Mammary epithelial cell (primary cell): ENCODE measurements around a stretch of chr11.

- CAGE, long polyA plus RNA: no peak
- RRBS: no CpG with 5 or more reads among the region's 8 CpGs
These were observed 3.4 kb upstream of the IRAG1 start for GRCh38 chr11:10696724-10697490.

- CAGE, long polyA plus RNA: no peak
- RRBS: no CpG with 5 or more reads among the region's 6 CpGs
These were observed 10.5 kb downstream of the EIF4G2 start for GRCh38 chr11:10797966-10798851.

- CAGE, long polyA plus RNA: no peak
- RRBS: 1% methylated on average over 16 of the region's 52 CpGs
These were observed 1.1 kb downstream of the EIF4G2 start for GRCh38 chr11:10807374-10808335.

DNA sequence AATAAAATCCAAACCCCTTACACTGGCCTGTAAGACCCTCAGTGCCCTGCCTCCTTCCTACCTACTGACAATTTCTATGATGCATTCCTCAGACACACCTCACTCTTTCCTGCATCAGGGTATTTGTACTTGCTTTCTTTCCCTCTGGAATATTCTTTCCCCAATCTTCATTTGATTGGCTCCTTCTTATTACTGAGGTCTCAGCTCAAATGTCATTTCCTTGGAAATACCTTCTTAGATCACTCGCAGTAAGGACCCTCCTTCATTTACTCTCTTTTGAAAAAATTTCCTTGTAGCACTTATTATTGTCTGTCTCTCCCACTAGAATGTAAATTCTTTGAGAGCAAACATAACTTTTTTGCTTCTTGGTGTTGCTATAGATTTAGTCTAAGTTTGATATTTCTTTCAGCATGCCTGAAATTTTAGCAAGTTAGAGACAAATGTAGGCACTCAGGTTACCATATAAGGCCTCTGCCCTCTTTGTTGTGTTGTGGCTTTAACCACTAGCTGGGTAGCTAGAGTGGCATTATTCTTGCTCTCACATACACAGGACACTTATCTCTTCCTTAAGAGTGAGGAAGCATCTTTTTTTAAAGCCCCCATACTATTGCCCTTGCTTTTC is 11.4 kb downstream of the ZBED5 start:
- CAGE, long polyA plus RNA: no peak
- RRBS: no CpG with 5 or more reads among the region's 1 CpG

DNA sequence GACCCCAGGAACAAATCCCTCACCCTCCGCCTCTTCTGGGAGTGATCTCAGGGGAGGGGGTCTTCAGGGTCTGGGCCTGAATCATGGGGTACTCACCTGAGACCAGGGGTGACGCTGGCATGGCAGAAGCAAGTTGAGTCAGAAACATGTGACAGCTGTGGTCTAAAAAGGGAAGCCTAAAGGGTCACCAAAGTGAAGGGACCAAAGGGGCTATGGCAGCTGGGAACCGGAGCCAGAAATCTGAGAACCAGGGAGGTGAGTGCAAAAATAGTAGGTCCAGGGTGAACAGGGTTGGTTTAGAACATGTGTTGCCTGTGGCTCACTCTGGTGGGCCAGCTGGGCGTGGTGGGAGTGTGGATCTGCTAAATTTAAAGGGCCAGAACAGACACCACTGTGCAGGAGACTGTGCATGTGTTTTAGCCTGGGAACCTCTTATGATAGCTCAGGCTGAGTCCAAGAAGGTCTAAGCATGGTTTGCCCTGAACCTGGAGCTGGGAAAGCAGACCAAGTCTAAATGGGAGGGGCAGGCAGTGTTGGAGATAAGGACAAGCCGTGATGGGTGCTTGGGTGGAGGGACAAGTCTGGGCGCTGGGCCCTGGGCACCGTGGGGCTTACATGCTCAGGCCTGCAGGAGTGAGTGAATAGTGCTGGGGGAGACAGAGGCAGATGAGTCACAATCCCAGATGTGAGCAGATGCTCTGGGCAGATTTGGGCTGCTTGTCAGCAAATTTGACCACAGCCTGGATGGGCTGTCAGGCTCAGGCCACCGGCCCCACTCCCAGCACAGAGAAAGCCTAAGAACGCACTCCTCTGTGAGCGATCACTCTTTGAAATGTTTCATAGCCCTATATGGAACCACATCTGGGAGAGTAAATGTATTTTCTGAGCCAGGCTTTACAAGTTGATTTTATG is 41.4 kb upstream of the ZBED5 start:
- CAGE, long polyA plus RNA: no peak
- RRBS: no CpG with 5 or more reads among the region's 10 CpGs

- CAGE, long polyA plus RNA: no peak
- RRBS: no CpG with 5 or more reads among the region's 8 CpGs
These were observed 205.0 kb downstream of the CSNK2A3 start for GRCh38 chr11:11147965-11148475.

GRCh38 chr11:11481420-11481939 is 128.4 kb upstream of the CSNK2A3 start:
- CAGE, long polyA plus RNA: no peak
- RRBS: no CpG with 5 or more reads among the region's 4 CpGs

DNA sequence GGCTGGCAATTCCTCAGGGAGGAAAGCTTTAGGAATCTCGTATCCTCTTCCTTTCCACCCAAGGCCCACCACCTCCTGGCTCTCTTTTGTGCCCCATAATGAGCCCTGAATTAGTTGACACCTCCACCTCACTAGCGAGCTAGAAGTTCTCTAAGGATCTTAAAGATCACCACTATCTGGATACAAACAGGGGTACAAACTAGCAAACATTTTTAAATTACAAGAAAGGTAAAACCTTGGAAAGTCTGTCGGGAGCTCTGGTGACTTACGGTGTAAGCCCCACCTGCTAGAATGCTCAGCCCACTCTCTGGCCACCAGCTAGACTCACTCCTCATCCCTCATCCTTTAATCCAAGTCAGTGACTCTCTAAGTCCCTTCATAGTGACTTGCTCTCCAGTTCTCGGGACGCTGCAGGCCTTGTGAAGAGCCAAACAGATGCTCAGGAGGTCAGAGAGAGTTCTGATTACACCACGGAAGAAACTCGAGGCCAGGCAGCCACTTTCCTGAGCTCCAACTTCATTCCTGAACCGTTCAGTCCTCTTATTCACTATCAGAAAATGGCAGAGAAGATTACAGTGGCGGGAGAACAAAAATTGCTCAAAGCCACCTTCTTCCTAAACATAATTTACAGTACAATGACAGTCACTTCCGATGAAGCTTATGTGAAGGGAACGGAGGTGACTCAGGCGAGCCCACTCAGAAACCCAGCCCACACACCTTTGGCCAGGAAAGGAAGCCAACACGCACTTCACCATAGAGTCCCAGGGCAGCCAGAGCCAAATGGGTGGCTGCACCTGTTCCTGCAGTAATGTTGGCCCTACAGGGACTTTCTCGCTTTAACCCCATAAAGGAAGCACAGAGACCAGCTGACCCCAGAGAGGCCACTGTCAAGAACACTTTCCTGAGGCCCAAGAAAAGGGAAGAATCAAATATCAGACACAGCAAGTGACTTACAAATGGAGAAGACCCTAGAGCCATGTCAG is 100.4 kb downstream of the GALNT18 start:
- CAGE, long polyA plus RNA: no peak
- RRBS: no CpG with 5 or more reads among the region's 15 CpGs

GRCh38 chr11:11569923-11570309 is 51.9 kb downstream of the GALNT18 start:
- CAGE, long polyA plus RNA: no peak
- RRBS: no CpG with 5 or more reads among the region's 9 CpGs

DNA sequence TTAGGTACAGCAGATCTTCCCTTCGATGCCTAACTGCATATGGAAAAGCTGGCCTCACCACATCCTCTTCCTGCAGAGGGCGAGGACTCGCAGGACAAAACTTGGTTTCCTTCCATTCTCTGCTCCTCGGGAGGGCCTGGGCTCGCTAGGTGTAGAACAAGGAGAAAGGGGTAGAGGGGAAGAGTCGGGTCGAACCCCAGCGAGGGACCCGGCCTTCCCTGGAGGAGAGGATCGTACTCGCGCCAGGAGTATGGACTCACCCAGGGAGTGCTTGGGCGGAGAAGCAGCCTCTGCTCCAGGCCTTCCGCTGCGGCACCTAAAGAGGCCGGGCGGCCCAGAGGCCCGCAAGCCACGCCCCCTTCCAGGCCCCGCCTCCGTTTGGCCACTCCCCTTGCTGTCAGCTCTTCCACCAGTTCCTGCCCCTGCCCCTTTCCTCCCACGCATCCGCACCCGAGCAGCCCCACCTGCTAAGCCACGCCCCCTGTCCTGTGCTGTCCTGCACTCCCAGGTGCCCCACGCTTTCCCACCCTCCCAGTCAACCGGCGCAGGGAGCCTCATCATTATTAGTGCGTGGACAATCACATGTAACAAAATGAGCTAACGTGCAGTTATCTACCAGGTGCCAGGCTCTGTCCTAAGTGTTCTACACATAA is 30.4 kb upstream of the USP47 start:
- CAGE, long polyA plus RNA: no peak
- RRBS: no CpG with 5 or more reads among the region's 30 CpGs

DNA sequence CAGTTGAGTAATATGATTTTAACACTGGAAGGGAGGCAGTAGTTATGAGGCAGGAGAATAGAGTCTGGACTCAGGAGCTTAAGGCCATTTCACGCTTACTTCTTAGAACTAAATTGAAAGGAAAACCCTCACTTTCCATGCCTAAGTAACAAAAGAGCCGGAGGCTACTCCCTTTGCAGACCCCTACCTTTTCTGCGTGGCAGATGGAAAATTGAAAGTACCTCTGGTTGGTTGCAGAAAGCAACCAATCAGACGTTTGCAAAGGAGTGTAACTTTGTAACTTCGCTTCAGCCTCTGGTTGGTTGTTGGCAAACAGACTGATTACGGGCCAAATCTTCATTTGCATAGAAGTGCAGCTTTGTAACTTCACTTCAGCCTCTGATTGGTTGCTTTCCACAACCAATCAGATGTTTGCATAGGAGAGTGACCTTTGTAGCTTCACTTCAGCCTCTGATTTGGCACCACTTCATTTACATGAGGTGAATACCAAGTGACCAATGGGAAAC is 15.8 kb downstream of the USP47 start:
- CAGE, long polyA plus RNA: no peak
- RRBS: no CpG with 5 or more reads among the region's 6 CpGs

DNA sequence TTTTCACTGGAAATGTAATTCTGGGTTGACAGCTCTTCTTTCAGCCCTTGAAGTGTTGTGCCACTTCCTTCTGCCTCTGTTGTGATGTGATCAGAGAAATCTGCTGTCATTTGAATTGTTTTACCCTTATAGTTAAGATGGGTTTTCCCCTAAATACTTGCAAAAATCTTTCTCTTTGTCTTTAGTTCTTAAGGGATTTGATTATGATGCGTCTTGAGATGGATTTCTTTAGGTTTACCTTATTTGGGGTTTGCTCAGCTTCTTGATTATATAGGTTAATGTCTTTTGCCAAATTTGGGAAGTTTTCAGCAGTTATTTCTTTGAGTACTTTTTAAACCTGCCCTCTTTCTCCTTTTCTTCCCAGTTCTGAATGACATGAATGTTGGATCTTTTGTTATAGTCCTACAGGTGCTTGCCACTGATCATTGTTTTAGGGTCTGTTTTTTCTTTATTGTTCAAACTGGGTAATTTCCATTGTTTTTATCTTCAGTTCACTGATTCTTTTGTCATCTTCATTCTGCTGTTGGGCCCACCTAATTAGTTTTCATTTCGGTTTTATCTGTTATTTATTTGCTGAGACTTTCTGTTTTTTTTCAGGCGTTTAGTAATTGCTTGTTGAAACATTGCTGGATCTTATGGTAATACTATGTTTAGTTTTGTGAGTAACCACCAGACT is 23.3 kb downstream of the USP47 start:
- CAGE, long polyA plus RNA: no peak
- RRBS: no CpG with 5 or more reads among the region's 3 CpGs

GRCh38 chr11:11911789-11912407 is 70.1 kb downstream of the USP47 start:
- CAGE, long polyA plus RNA: no peak
- RRBS: no CpG with 5 or more reads among the region's 5 CpGs

- CAGE, long polyA plus RNA: no peak
- RRBS: no CpG with 5 or more reads among the region's 5 CpGs
These were observed 16.4 kb downstream of the MICAL2 start for GRCh38 chr11:12126548-12127486.

DNA sequence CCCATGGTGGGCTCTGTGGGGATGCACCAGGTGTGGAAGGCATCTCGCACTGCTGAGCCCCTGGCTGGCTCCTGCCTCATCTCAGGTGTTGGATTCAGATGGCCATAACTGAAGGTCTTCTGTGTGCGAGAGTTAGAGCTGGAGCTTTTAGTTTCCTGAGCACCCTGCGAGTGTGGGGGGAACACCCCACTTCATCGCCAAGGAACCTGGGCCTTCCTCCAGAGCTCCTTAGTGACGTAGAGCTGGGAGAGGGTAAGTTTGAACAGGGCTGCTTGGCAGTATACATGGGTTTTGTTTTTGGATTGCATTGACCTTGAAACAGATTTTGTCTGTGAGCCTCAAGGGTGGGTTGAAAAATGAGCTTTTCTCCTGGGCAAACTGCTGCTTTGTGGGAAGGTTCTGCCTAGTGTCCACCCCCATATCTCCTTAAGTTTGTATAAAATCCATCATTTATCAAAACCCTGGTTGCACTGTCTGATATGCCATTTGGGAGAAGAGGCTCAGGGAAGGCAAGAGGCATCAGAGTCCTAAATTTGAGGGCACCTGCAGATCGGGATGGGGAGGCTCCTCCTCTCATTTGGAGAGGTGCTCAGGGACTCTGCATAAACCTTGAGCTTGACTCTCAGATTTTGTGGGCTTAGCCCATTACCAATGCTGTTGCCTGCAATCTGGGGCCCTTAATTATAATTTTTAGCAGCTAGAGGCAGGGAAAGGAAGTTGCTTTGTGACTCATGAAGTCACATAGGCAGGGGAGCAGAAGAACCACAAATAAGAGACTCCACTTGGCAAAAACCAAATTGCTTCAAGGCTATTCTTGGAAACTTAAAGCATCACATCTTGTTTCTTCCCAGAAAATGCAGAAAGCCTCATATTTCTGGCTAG is 46.6 kb downstream of the MICAL2 start:
- CAGE, long polyA plus RNA: no peak
- RRBS: no CpG with 5 or more reads among the region's 6 CpGs

DNA sequence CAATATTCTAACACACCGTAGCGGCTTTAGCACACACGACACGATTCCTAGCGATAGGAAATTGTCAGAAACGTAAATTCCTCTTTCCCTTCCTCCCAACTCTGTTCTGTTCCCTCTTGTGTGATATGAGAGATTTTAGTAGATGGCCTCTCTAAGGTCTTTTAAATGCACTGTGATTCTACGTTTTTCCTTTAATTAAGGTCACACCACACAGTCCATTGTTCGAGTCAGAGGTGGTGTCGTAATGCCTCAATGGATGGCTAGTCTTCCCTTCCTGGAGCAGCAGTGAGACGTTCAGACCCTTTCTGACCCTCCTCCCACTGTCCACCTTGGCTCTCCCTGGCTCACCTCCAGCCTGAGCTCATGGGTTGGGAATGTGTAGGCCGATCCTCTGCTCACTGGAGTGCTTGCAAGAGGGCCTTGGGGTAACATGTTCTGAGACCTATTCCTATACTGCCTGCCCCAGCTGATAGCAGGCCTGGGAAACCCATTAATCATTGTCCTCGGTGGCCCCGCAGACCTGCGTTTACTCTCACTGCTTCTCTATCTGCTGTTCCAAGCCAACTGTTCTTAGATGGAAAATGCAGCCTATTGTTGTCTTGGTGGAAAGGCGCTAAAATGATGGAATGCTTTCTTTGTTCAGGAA is 72.2 kb downstream of the MICAL2 start:
- CAGE, long polyA plus RNA: no peak
- RRBS: no CpG with 5 or more reads among the region's 15 CpGs

DNA sequence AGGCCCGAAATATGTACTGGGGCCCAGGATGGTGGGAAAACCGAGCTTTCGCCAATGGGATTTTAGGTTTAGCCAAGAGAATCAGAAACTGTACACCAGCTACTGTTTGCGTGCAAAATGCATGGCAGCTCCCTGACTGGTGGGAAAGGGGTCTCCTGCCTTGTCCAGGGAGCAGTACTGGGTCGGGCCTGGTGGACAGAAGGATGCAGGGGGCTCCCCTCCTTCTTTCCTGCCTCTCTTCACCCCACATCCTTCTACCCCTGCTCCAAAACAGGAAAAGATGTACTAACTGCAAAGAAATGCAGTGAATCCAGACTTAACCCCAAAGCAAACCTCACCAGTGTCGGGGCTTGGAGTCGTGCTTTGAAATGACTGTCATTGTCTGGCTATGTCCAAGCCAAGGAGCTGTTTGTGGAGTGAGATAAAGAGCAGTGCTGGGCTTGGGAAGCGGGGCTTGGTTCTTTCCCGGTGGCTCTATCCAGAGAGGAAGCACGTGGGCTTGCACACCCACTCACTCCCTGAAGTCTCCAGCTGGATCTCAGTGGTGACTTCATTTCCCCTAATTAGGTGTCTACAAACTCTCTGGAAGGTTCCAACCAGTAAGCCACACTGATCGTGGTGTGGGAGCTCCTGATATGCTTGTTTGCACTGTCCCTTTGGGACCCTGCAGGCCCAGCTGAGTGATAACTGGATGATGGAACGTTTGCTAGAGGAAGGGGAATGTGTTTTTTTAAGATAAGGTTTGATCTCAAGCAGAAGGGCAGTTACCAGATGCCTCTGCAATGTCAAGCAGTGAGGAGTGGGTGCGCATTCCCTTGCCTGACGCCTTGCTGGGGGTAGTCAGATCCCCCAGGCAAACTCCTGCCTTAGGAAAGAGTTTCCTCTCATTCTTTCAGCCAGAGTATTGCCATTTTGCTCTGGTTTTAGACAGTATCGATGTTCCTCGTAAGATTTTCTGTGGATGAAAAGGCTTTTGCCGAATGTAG is 90.6 kb downstream of the MICAL2 start:
- CAGE, long polyA plus RNA: no peak
- RRBS: no CpG with 5 or more reads among the region's 17 CpGs

- CAGE, long polyA plus RNA: no peak
- RRBS: no CpG with 5 or more reads among the region's 7 CpGs
These were observed 116.4 kb downstream of the MICAL2 start for GRCh38 chr11:12226875-12227177.

GRCh38 chr11:12287379-12288297 is 89.7 kb upstream of the PARVA start:
- CAGE, long polyA plus RNA: no peak
- RRBS: no CpG with 5 or more reads among the region's 14 CpGs

GRCh38 chr11:12397616-12398144 is 20.3 kb downstream of the PARVA start:
- CAGE, long polyA plus RNA: no peak
- RRBS: no CpG with 5 or more reads among the region's 5 CpGs